Metastatic Breast Carcinoma in the Ovary (tissue), 3 donors: ENCODE data around the gene GLRX5.

DNA sequence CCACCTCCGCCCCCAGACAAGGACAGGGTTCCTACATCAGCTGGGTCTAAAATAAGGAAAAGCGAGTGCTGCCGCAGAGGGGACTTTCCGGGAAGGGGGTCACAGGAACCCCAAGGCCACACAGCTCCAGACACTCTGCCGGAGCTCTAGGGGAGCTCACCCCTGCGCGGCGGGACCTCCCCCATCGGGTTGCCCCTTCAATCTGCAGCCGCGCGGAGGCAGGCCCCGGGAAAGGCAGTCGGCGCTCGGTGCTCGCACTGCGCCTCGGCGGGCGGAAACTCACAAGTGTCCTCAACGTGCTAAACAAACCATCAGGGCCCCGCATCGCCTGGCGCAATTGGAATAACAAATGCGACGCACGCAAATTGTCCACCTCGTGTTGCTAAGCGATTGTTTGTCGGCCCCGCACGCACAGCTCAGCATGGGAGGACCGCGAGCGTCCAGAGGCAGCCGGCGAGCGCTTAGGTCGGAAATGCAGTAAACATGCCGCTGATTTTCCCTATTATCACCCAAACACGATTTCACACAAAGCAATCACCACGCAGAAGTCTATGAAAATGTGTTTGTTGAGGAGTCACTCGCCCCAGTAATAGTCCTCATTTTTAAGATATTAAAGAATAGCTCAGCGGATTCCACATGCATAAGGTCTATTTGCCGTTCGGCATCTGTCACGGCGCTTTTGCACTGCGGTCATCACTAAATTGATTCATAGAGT lies 3.1 kb upstream of the GSC start:
- PRO-cap, 3 experiments = no peak in any of the 3 experiments

GRCh38 chr14:94864221-94864933 lies 94.5 kb upstream of the GSC start:
- PRO-cap, 3 experiments = no peak in any of the 3 experiments

DNA sequence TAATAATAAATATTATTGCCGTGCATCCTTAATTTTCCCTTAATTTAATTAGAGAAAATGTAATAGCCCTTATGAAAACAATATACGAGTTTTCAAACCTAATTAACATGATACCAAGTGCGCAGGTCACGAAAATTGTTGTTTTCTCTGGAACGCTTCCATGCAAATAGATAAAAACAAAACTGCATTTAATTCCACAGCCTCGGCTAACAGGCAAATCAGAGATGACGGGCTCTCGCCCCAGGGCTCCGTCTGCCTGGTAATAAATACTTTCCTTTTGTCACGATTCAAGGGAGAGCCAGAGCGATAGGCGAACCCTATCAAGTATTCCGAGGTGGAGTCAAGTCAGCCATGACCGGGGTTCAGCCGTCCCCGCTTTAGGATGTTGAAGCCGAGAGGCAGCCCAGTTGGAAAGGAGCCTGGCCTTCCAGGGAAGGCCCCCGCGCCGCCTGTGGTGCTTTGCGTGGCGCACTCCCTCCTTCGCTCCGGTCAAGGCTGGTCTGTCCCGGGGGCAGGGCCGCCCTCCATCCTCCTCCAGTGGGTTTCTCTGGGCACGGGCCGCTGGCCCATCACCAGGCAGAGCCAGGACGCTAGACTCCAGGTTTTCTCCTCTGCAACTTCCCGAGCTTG lies 137.8 kb upstream of the GSC start:
- PRO-cap, 3 experiments = no peak in any of the 3 experiments

- PRO-cap, 3 experiments = no peak in any of the 3 experiments
Observed at GRCh38 chr14:95046765-95047301, 110.5 kb downstream of the DICER1 start.

- PRO-cap, 3 experiments = no peak in any of the 3 experiments
Observed at GRCh38 chr14:95103715-95104252, 53.5 kb downstream of the DICER1 start.

DNA sequence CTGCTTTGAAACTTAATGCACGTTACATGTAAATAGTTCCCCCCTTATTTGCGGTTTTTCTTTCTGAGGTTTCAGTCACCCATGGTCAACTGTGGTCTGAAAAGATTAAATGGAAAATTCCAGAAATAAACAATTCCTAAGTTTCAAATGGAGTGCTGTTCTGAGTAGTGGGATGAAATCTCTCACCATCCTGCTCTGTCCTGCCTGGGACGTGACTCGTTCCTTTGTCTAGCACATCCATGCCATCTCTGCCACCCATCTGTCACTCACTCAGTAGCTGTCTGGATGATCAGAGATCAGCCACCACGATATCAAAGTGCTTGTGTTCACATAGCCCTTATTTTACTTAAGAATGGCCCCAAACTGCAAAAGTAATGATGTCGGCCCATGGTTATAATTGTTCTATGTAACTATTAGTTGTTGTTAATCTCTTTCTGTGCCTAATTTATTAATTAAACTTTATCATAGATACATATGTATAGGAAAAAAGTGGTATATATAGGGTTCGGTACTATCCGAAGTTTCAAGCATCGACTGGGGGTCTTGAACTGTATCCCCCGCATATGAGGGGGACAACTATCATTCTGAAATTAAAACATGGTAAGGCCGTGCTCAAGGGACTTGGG lies 51.4 kb upstream of the DICER1 start:
- PRO-cap, 3 experiments = no peak in any of the 3 experiments

DNA sequence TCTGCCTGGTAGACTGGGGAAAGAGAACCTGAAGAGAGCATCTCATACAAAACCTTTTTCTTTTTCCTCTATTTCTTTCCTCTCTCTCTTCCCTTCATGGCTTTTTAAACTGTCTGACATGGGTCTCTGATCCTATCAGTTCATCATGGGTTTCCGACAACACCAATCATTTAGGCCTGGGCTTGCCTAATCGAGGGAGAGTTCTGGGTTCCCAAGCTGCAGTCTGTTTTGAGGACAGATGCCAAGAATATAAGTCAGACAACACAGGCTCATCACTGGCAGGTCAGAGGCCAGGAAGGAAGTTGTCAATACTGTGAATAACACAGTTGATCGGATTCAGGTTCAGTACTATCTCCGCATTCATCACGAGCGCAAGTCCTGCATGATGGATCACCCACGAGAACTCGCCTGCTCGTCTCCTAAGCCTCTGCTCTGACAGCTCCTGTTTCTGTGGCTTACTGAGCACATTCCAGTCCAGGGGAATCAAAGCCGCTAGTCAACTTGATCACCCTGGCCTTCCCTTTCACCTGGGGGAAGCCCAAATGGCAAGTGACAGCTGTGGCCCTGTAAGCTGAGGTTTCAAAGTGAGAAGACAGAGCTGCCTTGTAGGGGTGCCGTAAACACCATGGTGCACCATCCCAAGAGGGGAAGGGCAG lies 60.0 kb upstream of the DICER1 start:
- PRO-cap, 3 experiments = no peak in any of the 3 experiments

DNA sequence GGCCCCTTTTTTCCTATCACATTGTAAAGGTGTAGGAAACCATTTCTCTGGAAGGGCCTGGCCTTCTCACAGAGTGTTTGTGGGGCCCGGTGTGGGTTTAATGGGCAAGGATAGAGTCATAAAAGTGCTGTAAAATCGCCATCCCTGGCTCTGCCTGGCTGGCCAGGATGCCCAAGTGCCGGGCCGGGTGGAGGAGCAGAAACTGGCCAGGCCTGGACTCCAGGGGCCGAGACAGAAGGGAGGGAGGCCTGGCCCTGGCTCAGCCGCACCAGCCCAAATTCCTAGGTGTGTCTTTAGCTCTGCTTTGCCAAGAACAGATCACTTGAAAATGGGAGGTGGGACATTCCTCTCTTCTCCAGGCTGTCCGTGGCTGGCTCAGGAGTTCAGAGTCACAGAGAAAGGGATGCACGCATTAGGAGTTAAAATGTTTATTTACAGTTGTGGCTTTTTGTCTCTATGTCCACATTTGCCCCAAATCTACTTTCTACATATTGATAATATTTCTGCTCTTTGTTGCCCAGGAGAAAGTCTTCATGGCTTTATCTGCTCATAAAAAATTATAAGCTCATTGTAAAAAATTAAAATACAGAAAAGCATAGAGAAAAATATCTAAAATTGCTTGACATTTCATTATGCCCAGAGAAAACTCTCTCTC lies 77.3 kb upstream of the DICER1 start:
- PRO-cap, 3 experiments = no peak in any of the 3 experiments

DNA sequence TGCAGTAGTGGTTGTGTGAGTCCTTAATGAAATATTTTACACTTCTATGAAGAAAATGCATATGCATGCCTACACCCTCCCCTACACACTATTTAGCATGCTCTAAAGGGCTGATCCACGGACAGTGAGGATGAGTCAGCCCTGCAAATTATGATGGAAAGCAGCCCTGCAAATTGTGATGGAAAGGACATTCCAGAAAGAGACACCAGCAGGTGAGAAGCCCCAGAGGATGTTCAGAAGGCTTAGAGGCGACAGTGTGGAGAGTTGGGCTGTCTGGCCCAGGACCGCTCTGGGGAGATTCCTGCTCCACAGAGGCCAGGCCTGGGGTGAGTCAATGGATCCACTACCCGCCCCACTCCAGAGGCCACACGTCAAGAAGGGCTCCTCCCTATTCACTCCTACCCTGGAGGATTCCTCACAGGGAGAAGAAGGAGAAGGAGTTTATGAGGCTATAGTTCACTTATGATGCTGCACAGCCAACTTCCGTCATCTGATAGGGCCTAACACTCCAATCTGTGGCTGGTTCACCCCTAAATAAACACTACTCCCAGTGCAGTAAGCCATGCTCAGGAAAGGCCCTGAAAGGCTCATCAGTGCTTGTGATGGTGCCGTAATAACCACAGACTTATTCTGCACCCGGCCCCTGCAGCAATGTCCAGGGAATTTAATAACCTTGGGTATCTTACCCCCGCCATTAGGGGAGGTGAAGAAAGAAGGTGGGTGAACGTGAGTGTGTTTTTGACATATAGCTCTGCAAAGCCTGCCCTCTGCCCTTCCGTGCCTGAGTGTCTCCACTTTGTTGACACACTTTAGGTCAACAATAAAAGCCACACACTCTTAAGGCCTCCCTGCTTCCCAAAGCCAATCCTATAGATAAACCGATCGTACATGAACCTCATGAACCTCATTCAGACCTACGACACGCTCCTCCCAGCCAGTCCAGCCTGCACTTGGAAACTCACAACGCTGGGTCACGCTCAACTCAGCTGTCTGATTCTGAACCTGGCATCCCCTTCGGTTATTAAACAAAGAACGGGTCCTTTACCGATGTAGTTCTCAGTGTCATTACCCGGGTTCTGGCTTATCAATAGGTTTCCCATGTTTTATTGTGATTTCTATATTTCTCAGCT lies 46.4 kb downstream of the CLMN start:
- PRO-cap, 3 experiments = no peak in any of the 3 experiments

DNA sequence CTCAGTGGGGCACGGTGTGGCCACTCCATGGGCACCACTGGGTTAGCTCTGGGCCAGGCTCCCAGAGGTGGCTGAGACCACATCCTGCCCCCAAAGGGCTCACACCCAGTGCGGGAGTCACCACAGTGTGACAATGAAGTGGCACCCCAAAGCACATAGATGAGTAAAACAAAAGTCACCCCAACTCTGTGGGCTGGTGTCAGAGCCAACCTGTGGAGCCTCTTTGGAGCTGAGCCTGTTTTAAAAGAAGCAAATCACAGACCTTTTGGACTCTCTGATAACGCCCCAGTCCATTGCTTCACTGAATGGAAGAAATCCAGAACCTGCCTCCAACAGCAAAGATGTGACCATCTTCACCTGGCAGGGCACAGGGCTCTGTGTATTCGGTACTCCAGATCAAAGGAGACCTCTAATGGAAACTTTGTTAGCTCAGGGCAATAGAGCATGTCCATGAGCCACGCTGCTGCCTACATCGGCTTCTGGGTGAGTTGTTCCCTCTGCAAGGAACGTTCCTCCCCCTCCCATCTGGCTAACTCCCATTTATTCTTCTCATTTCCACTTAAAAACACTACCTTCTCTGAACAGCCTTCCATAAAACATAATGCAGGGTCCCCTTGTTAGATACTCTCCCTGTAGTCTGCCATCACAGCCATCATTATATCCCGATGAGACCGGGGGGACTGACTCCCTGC lies 19.4 kb downstream of the CLMN start:
- PRO-cap, 3 experiments = no peak in any of the 3 experiments

DNA sequence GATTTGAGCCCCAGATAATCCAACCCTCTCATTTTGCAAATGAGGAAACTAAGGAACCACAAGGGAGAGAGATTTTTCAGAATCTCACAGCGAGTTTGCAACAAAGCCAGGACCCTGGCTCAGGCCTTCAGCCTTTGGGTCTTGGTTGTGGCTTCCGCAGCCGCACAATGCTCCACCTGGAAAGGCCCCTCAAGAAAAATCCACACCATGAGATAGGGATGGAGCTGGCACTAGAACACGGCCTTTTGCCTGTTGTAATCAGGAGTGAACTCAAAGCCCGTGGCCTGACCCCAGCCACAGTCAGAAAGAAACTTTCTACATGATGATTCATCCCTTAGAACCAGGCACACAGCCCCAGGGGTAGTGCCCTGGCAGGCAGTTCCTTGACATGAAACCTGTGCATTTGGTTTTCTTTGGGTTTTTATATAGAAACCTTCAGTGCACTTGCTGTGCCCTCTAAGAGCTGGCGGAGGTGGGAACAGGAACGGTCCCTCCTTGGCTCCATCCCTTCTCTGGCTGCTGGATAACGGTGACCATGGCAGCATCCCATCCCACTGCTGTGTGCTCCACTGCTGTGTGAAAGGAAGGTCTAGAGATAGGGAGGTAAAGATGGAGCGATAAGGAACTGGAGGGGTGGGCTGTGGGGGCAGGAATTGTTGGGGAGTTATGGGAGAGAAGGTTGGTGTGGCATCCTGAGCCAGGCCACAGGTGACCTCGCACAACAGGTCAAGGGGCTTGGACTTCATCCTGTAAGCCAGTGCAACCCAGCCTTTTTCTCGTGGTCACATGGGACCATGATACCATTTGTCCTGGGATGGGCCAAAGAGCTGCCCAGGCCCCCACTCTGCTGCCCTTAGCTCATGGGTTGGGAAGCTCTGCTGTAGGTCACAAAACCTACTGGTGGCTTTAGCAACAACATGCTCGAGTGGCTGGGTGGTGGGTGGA lies 4.9 kb downstream of the CLMN start:
- PRO-cap, 3 experiments = peak in 1 of 3 experiments; most common plus-strand start position 459 of the sequence (in 1); most common minus-strand start position 272 of the sequence (in 1)

- PRO-cap, 3 experiments = peak in 1 of 3 experiments; most common plus-strand start chr14:95327212 (in 1); most common minus-strand start chr14:95326972 (in 1)
Observed at GRCh38 chr14:95326921-95327421, 7.3 kb upstream of the CLMN start.

- PRO-cap, 3 experiments = no peak in any of the 3 experiments
Observed at GRCh38 chr14:95389494-95390227, 70.0 kb upstream of the CLMN start.

DNA sequence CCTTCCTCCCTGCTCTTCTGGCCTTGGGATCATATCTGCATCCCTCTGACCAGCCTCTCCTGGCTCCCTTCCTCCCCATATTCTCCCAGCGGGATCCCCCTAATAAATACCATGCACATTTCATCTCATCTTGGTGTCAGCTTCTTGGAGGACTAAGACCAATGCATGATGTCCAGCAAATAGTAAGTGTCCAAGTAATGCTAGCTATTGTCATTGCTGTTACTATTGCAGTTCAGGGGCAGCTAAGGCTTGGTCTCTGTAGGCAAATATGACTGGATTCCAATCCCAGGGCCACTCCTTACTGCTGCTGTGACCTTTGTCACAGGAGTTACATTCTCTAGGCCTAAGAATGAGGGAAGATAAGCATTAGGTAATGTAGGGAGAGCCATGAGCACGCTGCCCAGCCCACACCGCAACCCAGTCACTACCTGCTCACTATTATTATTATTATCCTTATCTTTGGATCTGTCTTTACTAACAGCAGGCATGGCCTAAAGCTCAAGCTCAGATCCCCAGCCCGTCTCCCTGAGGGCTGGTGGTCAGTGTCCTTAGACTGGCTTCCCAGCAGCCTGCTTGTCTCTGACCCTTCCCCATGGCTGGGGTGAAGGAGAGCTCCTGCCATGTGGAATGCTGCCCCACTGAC lies 47.7 kb downstream of the SYNE3 start:
- PRO-cap, 3 experiments = no peak in any of the 3 experiments

- PRO-cap, 3 experiments = no peak in any of the 3 experiments
Observed at GRCh38 chr14:95518281-95518915, 1.9 kb upstream of the SYNE3 start.

DNA sequence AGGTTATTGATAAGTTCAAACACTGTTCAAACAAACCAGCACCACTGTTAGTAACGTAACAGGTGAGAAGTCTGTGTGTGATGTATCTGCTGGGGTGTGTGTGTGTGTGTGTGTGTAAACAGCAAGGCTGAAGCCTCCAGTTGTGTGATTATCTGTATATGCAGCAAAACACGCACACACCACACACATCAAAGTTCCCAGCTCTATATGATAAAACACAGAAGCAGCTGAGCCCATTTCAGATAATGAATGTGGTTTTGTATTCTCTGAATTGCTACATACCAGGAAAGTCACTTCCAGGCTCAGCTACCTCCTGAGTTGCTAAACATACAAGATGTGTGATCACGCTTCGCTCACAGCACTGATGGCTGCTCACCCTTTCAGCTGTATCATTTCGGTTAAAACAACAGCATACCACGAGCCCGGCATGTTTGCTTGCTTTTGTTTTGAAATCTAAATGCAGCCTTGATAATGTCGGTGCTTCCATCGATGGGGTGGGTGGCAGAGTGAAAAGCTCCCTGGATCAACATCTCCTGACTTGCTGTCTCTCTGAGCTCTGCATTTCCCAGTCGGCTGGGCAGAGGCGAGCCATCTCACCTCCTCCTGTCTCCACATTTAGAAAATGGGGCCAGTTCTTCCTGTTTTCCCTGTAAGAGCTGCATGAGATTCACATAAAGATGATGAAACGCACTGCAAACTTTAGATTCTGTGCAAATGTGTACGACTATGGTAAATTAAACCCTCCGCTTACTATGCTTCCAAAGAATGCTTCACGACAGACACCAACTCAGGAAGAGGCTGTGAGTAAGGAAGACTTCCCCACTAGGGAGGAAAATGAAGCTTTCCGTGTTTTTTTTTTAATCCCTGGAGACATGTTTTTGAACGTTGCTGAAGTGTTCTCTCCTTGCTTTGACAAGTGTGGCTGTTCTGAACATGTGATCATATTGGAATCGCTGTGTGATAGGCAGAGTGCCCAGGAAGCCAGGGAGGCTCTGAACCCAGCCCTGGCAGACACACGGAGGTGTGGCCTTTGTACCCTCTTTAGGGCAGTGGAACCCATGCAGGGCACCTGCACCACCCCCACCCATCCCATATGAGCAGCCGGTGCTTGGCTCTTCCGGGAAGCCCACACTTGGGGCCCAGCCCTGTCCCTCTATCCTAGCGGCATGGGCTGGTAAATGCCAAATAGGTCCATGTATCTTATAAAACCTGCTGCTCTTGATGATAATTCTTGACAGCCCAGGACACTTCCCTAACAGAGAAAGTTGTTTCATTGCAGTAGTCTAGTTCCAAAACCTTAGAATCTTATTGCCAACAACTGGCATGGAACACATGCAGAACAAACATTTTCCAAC lies 7.3 kb upstream of the SYNE3 start:
- PRO-cap, 3 experiments = no peak in any of the 3 experiments

- PRO-cap, 3 experiments = peak in 3 of 3 experiments; most common plus-strand start chr14:95535050 (in 3)
Observed at GRCh38 chr14:95534891-95535535, at the start of gene GLRX5. Gene GLRX5, plus strand, starts transcription at chr14:95535050.

- PRO-cap, 3 experiments = no peak in any of the 3 experiments
Observed at GRCh38 chr14:95543853-95544190, 9.0 kb downstream of the GLRX5 start.

DNA sequence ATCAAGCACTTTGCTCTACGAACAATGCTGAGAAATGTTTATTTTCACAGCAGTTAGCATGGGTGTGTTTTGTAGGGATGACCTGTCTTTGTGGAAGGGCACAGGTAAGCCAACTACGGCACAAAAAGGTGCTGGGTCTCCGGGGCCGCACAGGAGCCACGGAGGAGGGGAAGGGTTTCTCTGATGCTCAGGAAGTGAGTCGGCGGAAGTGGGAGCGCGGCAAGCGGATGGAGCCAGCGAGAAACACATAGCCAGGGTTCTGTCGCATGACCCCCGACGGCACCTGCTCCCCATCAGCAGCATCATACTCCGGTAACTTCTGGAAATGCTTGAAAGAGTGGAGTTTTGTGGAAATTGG lies 65.5 kb upstream of the TCL1B start:
- PRO-cap, 3 experiments = no peak in any of the 3 experiments

GRCh38 chr14:96037570-96038311 lies 1.4 kb upstream of the C14orf132 start:
- PRO-cap, 3 experiments = no peak in any of the 3 experiments